Cardiac septum (tissue), 1 donor: ENCODE measurements around the gene CKS2.

- PRO-cap: bidirectional peak, plus-strand start at chr9:89311195, minus-strand start at chr9:89310804
Observed at GRCh38 chr9:89311085-89311914, at the start of gene CKS2. CKS2 (plus strand) TSS chr9:89311195.

GRCh38 chr9:89408496-89409308 is 89.2 kb downstream of the SEMA4D start:
- PRO-cap: no peak

DNA sequence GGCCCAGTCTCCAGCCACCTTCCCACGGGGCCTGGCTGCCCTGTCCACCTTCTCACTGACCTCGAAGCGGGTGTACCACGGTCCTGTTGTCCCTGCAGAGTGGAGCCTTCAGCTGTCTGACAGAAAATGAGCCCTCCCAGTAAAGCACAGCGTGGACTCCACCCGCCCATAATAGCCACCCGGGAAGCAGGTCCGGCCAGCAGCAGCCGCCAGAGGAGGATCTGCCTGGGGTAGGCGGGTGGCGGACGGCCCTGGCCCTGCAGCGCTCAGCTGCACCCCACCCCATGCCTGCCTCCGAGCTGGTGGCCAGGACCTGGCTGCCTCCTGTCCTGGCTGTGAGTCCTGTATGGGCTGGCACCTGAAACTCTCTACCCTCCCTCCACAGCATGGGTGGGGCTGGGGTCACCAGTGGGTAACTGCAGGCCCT is 54.5 kb downstream of the SEMA4D start:
- PRO-cap: no peak

DNA sequence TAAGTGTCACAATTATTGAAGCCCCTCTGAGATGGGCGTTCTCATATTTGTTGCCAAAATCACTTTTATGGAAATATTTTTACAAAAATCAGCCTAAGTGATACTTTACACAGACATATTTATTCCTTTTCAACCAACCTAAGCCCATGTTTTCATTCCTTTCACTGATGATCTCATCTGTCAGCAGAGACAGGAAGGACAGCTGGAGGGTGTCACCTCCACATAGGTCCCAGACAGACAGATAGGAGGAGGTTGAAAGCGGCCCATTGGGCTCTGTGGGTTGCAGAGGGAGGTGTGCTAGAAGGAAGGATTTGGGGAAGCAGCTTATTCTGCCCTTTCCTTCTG is 26.0 kb upstream of the SEMA4D start:
- PRO-cap: no peak

DNA sequence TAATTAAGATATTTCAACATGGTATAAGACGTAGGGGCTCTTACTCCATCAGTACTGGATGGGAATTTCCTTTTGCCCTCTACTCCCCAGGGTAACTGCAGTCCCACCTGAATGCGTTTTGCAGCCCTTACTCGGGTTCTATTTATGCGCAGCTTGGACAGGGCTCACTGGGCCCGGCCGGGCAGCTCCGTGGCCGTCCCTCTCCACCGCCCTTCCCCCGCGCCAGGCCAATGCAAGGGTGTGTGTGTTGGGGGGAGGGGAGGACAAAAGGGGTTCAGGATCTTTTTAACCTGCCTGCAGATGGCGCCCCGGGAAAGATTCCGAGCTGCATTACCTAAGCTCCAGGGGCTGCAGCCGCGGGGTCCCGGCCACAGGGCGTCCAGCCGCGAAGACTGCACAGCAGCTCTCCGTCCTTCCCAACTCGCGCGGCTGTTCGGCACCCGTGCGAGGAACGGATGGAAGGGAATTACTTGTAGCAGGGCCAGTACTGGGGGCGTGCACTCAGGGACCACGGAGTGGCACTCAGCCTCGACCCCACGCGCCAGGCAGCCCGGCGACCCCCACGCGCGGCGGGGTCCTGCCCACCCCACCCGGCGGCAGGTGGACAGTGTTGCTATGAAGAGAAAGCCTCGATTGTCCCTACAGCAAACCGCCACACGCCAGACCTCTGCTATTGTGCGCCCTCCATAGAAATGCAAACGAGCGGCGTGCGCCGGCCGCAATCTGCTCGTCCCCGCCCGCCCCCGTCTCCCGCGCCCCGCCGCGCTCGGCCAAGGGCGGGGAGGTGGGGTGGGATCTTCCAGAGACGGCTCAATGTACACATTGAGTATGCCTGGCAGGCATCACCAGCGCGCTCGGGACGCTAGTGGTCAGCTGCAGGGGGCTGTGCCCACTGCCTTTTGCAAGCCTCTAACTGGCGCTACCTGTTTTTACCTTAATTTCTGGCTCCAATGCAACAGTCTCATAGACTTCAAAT is 909 bp upstream of the GADD45G start:
- PRO-cap: bidirectional peak, plus-strand start at position 371 of the sequence, minus-strand start at position 214 of the sequence

DNA sequence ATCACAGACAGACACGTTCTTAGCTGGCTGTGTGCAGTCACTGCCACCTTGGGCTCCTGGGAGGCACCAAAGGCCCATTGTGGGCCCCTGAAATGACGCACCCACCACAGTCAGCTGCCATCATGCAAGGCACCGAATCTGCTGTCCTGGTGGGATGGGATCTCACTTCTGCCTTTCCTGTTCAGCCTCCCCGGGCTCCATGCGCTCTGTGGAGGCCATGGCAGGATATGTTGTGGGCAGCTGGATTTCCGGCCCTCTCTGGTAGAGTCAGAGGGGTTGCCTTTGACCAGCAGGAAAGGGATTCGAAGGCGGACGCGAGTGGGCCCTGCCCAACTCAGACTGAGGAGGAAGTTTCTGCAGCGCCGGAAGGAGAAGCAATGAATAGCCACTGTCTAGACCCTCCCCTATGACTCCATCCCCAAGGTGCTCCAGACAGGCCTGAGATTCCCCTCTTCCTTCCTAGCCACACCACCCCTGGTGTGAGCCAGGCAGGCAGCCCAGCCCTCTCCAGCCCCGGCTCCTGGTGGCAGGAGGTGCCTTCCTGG is 35.6 kb downstream of the GADD45G start:
- PRO-cap: bidirectional peak, plus-strand start at position 370 of the sequence, minus-strand start at position 341 of the sequence

GRCh38 chr9:89654316-89654844 is 49.6 kb downstream of the GADD45G start:
- PRO-cap: no peak

- PRO-cap: bidirectional peak, plus-strand start at chr9:89878912, minus-strand start at chr9:89878824
Observed at GRCh38 chr9:89878456-89879218, 273.8 kb downstream of the GADD45G start.

- PRO-cap: no peak
Observed at GRCh38 chr9:89923759-89924559, 319.1 kb downstream of the GADD45G start.

GRCh38 chr9:90583703-90584095 is 58.9 kb downstream of the DIRAS2 start:
- PRO-cap: no peak

DNA sequence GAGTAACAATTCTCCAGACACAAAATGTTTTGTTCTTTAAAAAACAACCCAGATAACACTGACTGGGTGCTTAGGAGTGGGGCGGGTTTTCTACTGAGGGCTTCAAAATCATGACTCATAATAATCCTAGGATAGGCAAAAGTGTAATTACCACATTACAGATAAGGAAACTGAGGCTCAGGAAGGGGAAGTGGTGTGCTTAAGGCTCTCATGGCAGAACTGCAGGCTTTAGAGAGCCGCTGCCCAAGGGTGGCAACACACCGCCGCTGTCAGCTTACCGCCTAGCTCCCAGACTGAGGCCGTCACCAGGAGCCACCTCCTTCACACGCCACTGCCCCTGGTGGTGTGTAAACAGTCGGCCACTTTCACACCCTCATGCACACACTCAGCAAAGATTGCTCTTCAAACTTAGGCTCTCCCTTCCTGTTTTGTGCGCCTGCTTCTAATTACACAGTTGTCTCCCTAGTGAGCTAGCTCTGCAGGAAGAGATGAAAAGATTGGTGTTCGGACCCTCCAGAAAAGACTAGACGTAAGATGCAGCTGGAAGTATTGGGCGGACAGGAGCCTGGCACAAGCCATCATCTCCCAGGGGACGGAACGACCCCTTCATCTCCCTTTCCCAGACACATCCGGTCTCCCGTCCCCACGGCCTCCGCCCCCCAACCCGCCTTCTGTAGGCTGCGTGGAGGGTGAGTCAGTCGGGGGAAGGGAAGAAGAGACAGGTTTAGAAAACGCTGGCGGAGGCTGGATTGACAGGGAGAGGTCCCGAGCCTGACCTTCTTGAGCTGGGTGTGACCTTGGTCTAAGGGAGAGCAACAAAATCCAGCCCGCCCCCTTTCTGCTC is 162.7 kb downstream of the SYK start:
- PRO-cap: no peak

DNA sequence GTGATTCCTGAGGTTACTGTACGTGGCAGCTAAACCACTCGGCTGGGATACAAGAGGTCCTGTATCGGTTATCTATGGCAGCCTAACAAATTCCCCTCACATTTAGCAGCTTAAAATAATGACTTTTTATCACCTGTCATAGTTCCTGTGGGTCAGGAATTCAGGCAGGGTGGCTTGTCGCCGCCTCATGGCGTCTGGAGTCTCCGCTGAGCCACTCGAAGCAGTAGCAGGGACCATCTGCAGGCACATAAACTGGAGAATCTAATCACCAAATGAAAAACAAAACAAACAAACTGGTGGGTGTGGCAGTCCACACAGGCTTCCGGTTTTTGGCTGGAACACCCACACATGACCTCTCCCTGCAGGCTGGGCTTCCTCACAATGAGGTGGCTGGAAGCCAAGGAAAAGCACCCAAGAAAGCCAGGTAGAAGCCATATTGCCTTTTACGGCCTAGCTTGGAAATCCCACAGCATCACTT is 196.9 kb downstream of the SYK start:
- PRO-cap: no peak

GRCh38 chr9:91036876-91037620 is 235.4 kb downstream of the SYK start:
- PRO-cap: no peak

DNA sequence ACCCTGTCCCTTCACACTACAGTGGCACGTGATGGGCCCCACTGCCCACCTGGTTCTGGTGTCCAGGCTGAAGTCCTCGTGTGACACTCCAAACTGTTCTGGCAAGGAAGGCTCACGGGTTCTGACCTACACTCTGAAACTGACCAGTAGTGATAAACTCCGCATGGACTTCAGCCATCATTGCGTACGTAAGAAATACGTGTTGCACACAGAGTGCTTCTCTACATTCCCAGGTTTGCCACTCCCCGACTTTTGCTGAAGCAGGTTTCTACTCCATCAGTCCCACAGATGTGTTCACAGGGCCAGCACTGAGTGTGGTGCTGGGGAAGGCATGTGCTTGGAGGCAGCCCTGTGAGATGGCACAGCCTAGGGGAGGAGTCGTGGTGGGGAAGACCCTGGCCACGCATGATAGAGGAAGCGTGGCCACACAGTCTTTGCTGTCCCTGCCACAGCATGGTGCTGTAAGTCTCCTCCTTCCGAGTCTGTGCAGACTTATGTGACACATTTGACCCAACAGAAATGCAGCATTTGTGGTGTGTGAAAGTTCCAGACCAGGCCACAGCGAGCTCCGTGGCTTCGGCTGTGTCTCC is 198.0 kb downstream of the AUH start:
- PRO-cap: no peak

- PRO-cap: no peak
Observed at GRCh38 chr9:91212017-91212398, 149.7 kb downstream of the AUH start.

GRCh38 chr9:91407748-91408319 is 15.8 kb downstream of the NFIL3 start:
- PRO-cap: no peak

- PRO-cap: unidirectional peak, minus-strand start at chr9:91483947; unidirectional peak, minus-strand start at chr9:91483990
Observed at GRCh38 chr9:91483758-91484382, 60.2 kb upstream of the NFIL3 start.

- PRO-cap: no peak
Observed at GRCh38 chr9:91838177-91838591, 111.8 kb downstream of the ROR2 start.

GRCh38 chr9:91839499-91840216 is 110.4 kb downstream of the ROR2 start:
- PRO-cap: no peak

DNA sequence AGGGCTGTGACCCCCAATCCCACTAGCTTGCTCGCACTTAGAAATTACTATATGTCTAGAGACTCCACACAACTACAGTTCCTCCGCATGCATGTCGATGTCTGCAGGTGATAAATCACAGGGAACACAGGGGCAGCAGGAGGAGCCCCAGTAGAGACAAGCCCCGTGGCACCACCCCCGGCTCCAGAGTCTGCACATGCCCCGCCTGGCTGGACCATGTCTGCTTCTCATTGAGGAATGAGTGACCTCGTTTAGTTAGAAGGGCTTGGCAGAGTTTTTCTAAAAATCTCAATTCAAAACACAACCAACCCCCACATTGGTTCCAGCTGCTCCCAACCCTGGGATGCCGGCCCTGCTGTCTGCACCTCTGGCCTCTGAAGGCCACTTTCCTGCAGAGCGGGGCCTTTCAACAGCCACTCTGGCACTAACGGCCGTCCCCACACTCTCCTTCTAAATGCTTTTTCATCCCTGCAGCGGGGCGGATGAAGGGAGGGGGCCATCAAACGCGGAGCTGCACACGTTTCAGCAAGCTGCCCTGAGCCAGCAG is 106.4 kb downstream of the ROR2 start:
- PRO-cap: no peak